Pericardium fibroblast (primary cell): ENCODE measurements around a stretch of chr1.

GRCh38 chr1:220879054-220879269, 281 bp upstream of the HLX start:
- RAMPAGE, long total RNA: no peak

- RAMPAGE, long total RNA: no peak
These were observed 238.9 kb downstream of the HLX start for GRCh38 chr1:221118096-221118560.

GRCh38 chr1:221710933-221711705, 30.8 kb downstream of the DUSP10 start:
- RAMPAGE, long total RNA: no peak

GRCh38 chr1:221713113-221713482, 28.8 kb downstream of the DUSP10 start:
- RAMPAGE, long total RNA: no peak

DNA sequence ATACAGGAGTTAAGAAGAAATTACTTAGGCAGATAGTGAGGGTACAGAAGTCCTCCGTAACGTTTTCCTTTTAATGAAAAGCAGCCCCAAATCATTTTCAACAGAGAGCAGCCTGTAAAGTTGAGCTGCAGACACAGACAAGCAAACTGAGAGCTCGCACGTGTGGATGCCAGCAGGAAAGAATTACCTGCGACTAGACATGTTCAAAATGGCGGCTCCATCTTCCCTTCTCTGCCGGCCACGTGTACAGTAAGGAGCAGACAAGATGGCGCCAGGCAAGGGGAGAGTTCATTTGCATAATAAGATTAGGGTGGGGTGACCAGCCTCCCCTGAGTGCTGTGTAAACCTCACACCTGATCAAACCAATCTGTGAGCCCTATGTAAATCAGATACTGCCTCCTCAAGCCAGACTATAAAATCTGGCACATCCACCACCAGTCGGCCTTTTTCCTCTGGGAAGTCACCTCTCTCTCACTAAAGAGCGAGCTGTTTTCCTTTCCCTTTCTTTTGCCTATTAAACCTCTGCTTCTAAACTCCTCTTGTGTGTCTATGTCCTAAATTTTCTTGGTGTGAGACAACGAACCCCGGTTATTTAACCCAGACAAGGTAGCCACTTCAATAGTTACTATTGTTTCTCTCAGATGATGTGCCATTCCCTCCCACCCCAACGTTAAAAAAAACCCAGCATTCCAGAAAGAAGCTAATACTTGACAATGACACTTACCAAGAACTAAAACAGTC, 27.5 kb downstream of the DUSP10 start:
- RAMPAGE, long total RNA: no peak

DNA sequence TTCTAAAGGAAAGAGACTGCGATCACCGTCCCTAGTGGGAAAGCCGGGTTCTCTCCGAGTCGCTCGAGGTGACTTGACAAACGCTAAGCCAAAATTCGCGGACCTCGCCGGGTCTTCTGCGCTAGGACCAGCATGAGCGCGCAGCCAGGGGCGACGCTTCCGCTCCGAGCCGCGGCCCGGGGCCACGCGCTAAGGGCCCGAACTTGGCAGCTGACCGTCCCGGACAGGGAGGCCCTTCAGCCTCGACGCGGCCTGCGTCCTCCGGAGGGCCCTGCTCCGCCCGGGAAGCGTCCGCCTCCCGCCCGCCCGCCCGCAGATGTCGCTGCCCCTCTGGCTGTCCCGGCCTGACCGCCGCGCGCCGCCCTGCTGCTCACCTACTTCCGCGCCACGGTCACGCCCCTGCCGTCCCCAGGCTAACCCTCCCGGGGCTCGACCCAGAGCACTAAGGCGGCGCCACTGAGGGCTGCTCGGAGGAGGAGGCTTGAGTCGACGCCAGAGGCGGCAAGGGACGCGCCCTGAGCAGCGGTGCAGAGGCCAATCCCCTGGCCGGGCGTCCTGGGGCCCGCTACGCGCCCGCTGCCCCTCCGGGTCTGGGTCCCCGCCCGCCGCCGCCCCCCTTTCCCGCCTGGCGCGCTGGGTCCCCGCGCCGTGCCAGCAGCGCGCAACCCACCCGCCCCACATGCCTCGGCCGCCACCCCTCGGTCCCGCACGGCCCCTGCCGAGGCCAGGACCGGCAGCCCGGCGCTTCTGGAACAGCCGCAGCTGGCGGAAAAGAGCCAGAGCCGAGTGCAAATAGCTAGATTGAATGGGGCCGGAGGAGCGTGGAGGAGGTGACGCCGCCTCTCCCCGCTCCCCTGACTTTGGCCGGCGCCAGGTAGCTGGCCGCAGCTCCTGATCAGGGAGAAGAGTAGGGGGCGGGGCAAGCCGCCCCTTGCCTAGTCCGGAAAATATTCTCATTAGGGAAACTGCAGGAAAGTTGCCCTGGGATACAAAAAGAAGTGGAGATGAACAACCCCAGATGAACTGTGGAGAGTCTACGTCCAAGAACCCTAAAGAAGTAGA, 1.0 kb upstream of the DUSP10 start:
- RAMPAGE, long total RNA: no peak

DNA sequence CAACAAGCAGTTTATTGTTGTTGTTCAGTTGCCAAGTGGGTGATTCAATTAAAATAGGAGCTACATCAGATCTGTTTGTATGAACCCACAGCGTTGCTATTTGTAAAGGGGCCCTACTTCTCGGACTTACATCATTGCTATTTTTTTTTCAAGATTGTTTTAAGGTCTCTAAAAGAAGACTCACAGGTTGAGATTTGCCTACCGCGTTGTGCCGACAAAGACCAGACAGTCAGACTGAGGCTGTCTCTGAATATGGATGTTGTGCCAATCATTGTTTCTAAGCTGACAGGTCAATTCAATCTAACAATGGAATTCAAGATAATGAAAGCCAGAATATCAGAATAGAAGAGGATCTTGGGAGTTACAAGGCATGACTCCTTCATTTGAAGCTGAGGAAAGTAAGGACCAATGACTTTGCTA, 302.2 kb upstream of the DUSP10 start:
- RAMPAGE, long total RNA: no peak

GRCh38 chr1:222071137-222071649, 329.3 kb upstream of the DUSP10 start:
- RAMPAGE, long total RNA: no peak

DNA sequence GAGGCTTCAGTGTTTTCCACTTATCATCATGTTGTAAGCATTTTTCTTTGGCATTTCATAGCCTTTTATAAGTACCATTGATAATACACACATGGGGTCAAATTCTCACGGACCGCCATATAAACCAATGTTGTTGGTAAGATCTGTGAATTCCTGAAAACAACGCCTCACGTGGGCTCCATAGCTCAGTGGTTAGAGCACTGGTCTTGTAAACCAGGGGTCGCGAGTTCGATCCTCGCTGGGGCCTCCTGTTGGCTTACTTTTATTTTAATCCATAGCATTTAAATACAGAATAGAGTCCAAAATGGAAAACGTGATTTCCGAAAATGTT, 83.1 kb downstream of the HHIPL2 start:
- RAMPAGE, long total RNA: no peak

DNA sequence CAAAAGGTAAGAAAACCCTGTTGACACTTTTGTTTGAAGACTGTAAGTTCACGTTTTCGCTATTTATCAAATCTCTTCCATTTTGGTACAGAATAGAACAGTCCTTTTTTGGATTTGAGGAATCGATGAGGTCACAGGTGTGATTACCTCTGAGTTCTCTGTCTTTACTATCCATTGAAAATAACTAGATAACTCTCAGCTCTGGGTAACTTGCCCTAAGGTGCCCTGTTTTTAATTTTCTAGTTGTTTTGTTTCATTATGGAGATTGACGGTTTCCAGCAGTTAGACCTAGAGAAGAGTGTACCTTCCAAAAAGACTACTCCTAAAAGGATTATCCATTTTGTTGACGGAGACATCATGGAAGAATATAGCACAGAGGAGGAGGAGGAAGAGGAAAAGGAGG, 9.3 kb downstream of the FAM177B start:
- RAMPAGE, long total RNA: no peak

GRCh38 chr1:223001407-223002033, 141.5 kb downstream of the TLR5 start:
- RAMPAGE, long total RNA: no peak

DNA sequence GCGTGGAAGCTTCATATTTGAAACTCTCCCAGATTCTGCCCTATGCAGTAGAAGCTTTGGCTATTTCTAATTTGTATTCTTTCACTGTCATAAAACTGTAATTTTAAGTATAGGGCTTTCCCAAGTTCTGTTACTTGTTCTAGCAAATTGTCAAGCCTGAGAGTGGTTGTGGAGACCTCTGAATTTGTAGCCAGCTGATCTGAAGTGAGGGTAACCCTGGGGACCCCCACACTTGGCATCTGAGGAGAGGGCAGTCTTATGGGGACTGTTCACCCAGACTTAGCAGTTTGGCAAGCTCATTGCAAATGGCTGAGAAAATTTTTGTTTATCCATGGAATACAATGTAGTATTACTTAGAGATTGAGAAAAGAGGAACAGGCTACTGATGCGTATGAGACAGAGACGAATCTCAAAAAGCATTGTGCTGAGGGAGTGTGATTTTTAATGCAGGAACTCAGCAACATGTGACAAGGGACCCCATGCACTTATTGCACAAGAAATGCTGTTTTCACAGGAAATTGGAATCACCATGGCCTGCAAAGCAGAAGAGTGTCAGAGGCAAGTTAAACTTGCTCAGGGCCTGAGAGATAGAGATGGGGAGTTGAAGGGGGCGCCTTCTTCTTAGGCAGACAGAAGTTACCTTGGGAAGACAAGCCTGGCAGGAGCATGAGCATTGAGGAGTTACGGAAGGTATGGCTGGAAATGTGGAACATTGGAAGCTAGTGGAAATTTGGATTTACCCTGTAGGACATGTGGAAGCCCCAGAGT, 32.5 kb upstream of the TLR5 start:
- RAMPAGE, long total RNA: no peak

DNA sequence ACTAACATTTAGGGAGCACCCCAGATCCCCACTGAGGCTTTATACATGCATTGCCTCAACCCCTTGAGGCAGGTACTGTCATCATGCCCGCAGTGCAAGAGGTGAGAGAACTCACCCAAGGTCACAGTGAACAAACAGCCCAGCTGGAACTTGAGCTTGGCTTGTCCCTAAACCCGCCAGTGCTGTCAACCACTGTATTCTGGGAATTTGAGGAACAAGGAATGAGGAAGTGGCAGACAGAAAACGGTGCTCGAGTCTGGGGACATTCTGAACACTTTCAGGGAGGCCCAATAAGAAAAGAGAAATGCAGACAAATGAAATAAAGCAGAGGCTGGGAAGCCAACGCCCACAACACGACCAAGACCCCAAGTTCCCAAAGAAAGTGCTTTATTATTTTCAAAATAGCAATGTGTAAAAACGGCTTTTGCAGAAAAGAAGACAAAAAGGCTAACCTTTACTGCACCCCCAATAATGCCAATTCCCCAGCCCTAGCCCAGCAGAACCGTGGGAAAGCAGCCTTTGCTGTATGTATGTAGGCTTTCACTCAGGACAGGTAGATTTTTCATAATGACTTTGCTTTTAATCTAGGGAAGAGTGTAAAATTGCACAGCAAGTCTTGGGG, 34.8 kb upstream of the TLR5 start:
- RAMPAGE, long total RNA: no peak

GRCh38 chr1:223250229-223250825, 107.3 kb upstream of the TLR5 start:
- RAMPAGE, long total RNA: no peak

GRCh38 chr1:223288730-223289261, 75.2 kb downstream of the SUSD4 start:
- RAMPAGE, long total RNA: no peak

- RAMPAGE, long total RNA: no peak
These were observed 800 bp downstream of the SUSD4 start for GRCh38 chr1:223362877-223363874.

GRCh38 chr1:223400788-223401714, 7.8 kb downstream of the CCDC185 start:
- RAMPAGE, long total RNA: no peak

DNA sequence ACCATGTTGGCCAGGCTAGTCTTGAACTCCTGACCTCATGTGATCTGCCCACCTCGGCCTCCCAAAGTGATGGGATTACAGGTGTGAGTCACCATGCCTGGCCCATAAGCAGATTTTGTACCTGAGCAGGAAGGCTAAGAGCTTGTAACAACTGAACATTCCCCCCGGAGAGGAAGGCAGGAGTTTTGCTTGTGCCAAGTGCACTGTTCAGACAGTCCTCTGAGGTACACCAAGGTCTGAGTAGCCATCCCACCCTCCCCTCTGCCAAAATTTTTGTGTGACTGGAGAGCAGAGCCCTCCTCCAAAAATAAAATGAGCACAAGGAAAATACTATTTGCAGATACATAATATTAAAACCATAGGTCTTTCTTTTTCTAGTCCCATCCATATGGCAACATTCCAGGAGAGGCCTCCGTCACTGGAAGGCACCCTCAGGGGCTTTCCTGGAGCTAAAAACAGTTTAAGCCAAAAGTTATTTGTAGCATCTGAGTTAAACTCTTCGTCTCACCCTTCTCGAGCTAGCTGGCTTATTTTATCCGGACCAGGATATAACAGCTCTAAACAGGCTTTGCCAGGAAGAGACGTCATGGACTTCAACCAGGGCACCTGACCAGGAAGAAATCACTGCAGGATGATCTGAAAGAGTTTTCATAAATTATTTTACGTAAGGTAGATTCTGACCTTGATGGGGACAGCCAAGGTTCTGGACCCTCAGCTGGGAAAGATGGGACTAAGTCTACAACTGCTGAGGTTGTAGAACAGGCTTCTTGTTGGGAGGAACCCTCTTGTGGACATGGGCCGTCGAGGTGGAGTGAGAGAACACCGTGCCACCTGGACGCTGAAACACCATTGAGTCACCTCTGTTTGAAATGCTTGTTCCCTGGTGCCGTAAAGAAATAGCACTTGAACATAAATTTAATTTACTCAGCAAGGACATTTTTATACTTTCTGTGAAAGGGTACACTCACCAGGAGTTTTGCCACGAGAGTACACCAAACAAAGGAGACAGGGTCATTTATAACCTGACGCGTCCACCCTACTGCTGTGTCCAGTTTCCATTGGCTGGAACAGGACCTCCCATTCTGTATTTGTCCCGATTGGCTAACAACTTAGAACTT, 27.4 kb downstream of the CAPN2 start:
- RAMPAGE, long total RNA: no peak

GRCh38 chr1:223741857-223742225, 29.5 kb downstream of the CAPN2 start:
- RAMPAGE, long total RNA: no peak

- RAMPAGE, long total RNA: no peak
These were observed 64.1 kb downstream of the CAPN2 start for GRCh38 chr1:223776221-223777088.